Panc1 (cell line): ENCODE data around the genes GGA1 and ANKRD54.

DNA sequence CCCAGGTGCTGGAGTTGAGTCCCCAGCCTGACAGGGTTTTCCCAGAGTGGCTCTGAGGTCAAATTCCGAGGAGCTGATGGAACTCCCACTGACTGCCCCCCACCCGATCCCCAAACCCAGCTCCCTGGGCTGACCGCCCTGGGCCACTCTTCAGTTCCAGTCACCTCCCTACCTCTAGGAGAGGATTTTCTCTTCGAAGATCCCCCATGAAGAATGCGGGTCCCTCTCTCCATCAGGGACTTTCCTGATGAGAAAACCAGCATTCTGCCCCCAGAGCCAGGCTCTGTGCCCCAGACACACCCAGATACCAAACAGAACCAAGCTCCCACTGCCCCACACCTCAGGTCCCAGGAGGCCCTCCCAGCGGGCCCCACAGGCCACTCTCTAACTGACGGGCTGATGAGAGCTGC, 12.1 kb upstream of the RAC2 start:
- RRBS, 2 experiments = no CpG with 5 or more reads among the region's 7 CpGs

- RRBS, 2 experiments = no CpG with 5 or more reads among the region's 34 CpGs
These were observed 15.0 kb upstream of the CYTH4 start for GRCh38 chr22:37267026-37267893.

DNA sequence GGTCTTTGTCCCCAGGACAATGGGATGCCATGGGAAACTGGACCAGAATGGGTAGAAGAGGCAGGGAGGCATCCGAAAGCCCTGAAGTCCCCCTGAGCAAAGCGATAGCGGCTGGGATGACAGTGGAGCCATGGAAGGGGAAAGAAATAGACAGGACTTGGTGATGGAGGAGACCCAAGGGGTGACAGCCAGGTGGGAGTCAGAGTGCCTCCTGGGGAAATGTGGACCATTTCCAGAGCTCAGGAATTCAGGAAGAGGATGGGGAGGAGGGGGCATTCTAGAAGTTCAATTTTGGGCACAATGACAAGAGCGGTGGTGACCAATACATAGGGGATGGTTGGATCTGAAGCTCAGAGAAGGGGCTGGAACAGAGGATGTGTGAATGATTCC, 4.5 kb downstream of the CYTH4 start:
- RRBS, 2 experiments = no CpG with 5 or more reads among the region's 4 CpGs

- RRBS, 2 experiments = 98% methylated on average over 4 of the region's 29 CpGs; no CpG with 5 or more reads in 1 of the 2 experiments
These were observed 20.4 kb downstream of the CYTH4 start for GRCh38 chr22:37302381-37303382.

DNA sequence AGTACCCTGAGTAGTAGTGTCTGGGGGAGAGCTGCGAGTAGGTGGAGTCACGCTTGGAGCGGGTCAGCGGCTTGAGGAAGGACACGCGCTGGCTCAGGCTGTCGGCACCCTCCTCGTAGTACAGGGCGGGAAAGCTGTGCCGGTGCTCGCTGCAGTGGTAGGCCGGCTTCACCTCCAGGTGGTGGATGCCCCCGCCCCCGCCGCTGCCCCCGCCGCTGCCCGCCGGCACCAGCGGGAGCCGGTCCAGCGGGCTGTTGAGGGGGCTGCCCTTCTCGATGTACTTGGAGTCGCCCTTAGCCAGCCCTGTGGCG, 54.1 kb downstream of the ELFN2 start:
- RRBS, 2 experiments = 85 to 87% methylated on average over 7 to 13 of the region's 25 CpGs

- RRBS, 2 experiments = 11 to 27% methylated on average over 7 to 10 of the region's 28 CpGs
These were observed 15.3 kb upstream of the MFNG start for GRCh38 chr22:37501146-37502267.

DNA sequence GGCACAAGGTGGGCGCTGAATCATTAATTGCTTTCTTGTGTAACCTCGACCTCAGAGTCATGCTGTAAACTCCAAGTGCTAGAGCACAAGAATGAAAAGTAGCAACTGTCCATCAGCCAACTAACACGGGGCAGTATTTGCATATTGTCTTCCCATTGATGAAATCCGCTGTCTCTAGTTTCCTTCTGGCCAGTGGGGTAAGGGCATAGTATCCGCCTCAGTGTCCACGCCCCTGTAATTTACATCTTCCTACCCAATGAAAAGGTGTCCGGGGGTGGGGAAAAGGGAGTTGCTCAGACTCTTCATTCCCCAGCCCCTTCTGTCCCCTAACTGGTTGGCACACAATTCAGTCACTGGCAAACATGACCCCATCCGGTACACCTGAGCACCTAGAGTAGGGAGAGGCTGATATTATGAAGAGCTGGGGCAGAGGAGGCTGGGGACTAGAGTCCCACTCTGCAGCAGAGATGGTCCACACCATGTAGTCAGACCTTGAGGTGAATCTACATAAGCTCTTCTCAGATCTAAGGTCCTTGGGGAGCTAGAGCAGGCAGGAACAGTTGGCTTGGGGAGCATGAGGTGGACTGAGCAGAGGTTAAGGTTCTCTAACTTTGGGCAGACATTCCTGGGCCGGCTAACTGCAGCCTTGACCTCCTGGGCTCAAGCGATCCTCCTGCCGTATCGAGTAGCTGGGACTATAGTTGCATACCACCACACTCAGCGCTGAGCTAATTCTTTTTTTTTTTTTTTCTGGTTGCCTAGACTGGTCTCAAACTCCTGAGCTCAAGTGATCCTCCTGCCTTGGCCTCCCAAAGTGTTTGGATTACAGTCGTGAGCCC, 6.8 kb upstream of the GGA1 start:
- RRBS, 2 experiments = 77 to 100% methylated on average over 1 to 2 of the region's 14 CpGs

DNA sequence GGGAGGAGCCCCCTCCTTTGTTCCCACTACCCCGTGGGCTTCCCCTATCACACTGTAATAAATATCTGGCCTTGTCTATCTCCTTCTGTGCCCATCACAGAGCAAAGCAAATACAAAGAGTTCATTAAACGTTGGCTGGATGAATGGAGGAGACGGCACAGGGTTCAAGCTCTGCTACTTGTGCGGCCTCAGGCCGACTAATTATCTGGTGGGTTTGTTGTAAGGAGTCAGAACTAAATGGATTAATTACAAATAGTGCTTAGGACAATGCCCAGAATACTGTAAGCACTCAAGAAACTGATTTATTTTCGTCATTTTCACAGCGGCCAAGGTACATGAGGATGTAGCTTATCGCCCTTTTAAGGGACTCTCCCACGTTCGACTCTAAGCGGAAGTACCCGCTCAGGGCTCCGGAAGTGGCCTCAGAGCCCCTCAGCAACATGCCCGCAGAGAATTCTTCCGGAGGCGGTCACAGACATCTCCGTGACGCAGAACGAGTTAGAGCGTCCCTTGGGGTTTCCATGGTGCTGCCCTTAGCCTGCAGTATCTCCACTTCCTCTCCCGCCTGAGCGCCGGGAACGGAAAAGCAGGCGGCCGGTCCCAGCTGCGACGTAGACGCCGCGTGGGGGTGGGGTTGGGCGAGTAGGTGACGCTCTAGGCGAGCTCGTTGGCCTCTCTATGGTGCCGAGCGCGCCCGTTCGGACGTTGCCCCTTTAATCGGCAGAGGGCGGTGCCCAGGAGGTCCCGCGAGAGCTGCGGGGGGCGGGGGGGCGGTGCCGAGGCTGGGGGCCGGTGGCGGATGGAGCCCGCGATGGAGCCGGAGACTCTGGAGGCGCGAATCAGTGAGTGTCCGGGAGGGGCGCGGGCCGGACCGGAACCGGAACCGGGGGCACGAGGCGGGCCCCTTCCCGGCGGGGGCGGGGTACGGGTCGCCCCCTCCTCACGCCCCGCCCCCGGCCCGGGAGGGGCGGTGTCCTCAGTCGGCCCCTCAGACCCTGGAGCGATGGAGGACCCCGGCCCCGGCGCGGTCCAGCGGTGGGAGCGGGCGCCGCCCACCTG, at the start of gene GGA1:
TSS of gene GGA1 (plus strand) at position 773 of the 1,059 bp plus-strand sequence.
- RRBS, 2 experiments = 2 to 5% methylated on average over 21 of the region's 85 CpGs

DNA sequence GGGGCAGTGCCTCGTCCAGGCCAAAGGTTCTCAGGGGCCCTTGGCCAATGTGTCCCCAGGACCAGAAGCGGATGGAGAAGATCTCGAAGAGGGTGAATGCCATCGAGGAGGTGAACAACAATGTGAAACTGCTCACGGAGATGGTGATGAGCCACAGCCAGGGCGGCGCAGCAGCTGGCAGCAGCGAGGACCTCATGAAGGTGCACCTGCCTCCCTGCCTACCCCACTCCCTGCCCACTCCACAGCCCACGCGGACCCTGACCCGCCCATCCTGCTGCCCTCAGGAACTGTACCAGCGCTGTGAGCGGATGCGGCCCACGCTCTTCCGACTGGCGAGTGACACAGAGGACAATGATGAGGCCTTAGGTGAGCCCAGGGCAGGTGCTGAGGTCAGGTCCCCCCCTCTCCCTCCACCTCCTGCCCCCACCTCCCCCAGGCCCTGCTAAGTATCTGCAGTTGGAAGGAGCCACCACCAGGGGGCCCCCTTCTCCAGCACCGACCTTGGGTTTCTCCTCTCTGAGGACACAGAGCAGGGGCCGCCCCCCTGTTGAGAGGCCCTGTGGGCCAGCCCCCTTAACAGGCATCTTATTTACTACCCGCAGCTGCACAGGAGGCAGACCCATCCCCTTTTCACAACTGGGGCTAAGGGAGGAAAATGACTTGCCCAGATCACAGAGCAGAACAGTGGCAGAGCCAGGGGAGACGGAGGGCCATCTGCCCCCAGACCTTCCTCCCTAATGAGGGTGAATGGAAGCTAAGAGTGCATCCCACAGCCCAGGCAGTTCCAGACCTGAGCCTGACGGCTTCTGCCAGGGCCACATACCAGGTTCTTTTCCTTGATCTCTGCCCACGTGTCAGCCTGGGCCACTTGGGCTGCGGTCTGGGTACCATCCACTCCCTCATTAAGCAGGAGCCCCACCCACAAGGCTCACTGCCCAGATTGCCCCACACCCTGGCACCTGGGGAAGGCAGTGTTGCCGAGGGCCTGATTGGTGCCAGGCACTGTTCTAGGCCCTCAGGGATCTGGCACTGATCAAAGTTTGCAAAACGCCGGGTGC, 15.0 kb downstream of the GGA1 start:
- RRBS, 2 experiments = no CpG with 5 or more reads among the region's 27 CpGs

- RRBS, 2 experiments = no CpG with 5 or more reads among the region's 6 CpGs
These were observed 2.9 kb upstream of the SH3BP1 start for GRCh38 chr22:37636296-37637162.

GRCh38 chr22:37654880-37655608, 3.5 kb upstream of the PDXP start:
- RRBS, 2 experiments = 84% methylated on average over 3 of the region's 27 CpGs; no CpG with 5 or more reads in 1 of the 2 experiments

DNA sequence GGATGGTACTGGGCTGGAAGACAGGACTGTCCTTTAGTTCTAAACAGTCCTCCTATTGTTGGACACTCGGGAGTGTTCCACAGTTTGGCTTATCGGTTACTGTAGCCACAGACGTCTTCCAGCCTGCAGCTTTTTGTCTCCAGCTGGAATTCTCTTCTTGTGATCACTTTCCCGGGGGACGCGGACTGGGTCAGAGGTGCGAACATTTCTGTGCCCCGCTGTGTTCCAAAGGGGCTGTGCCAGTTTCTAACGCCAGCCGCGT, 6.2 kb downstream of the PDXP start:
- RRBS, 2 experiments = no CpG with 5 or more reads among the region's 11 CpGs

DNA sequence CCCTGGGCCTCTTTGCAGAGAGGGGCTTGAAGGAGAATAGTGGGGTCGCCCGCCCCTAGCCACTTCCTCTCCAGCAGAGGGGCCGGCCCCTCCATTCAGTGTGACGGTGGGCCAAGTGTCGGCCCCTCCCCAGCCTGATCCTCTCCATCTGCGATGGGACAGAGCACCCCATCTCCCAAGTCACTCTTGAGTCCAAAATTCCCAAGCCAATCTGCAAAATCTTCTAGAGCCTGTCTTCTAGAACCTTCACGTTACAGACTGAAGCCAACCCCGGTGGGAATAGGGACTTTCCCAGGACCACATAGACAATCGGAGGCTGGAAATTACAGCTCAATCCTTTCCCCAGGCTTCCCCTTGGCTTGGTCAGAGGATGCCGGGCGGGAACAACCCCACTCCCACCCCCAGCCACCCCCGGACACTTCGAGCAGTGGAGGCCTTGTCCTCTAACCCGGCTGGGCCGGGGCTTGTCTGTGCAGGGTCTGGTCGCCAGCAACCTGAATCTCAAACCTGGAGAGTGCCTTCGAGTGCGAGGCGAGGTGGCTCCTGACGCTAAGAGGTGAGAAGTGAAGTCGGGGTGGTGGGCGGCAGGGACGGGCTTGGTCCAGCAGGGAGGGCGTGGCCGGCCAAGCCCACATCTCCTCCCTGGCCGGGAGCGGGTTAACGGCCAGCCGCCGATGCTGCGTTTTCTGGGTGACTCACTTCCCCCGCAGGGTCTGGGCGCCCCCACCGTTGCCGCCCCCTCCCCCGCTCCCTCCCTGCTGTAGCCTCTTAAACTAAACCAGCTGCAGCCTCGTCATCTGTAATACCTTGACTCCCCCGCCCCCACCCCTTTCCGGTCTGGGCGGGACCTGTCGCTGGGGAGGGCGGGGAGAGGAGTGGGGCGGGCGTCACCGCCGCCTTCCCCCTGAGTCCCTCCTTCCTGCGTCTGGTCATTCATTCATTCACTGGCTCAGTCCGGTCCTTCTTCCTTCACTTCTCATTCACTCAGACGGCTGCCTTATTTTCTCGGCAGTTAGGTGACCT, 1.4 kb downstream of the LGALS1 start:
- RRBS, 2 experiments = 0 to 14% methylated on average over 3 to 5 of the region's 50 CpGs

- RRBS, 2 experiments = no CpG with 5 or more reads among the region's 31 CpGs
These were observed 42.4 kb downstream of the TRIOBP start for GRCh38 chr22:37739035-37739909.

DNA sequence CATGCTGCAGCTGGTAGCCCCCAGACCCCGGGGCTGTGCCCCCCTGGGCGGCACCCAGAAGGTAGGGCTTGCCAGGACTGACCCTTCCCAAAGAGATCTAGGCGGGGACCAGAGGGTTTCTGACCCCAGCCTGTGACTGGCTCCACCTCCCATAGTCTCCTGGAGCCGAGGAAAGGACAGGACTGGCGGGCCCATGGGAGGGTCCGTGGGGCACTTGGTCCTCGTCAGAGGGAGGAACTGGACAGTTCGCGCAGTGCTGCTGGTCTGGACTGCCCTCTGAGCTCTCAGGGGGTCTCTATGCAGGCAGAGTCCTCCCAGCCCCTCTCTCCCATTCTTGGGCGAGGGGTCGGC, 53.9 kb upstream of the H1-0 start:
- RRBS, 2 experiments = no CpG with 5 or more reads among the region's 11 CpGs

GRCh38 chr22:37772362-37772784, 32.7 kb upstream of the H1-0 start:
- RRBS, 2 experiments = no CpG with 5 or more reads among the region's 18 CpGs

DNA sequence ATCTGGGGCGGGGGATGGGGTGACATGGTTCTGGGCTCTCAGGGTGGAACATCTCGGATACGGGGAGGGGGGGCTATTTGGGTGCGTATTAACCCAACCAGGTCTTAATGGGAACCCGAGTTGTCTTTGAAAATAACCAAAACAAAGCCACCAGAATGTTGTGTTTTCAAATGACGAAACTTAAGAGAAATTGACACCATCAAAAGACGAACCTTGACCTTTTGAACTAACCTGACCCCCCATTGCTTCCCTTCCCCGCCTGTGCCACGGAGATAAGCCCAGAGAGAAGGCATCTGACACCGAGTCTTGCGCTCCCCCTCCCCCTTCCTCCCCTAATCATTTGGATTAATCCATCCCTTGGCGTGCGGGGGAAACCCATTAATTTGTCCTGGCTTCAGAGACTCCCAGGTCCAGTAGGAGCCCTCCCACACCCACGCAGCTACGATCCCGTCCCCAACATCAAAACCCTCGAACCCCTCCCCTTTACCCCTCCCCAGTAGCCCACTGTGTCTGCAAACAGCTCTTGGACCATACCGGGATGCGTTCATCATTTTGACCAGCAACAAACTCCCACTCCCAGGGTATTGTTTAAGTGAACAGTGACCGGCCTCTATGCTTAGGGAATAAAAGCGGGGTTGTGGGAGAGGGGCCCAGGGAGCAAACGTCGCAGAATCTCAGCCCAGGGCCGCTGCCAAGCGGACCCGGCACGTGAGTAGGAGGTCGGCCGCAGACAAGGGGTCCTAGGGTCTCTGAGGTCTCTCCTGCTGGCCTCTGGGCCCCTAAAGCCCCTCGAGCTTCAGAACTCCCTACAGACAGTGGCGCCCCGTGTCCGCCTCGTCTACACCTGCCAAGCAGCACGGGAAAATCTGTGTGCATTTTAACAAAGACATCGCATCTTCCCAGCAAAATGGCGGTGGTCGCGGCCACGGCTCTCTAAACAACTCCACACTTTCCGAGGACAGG, 1.6 kb upstream of the H1-0 start:
- RRBS, 2 experiments = 17 to 36% methylated on average over 7 of the region's 41 CpGs

GRCh38 chr22:37804384-37804829, 622 bp upstream of the H1-0 start:
- RRBS, 2 experiments = under 1 to 6% methylated on average over 7 of the region's 27 CpGs

DNA sequence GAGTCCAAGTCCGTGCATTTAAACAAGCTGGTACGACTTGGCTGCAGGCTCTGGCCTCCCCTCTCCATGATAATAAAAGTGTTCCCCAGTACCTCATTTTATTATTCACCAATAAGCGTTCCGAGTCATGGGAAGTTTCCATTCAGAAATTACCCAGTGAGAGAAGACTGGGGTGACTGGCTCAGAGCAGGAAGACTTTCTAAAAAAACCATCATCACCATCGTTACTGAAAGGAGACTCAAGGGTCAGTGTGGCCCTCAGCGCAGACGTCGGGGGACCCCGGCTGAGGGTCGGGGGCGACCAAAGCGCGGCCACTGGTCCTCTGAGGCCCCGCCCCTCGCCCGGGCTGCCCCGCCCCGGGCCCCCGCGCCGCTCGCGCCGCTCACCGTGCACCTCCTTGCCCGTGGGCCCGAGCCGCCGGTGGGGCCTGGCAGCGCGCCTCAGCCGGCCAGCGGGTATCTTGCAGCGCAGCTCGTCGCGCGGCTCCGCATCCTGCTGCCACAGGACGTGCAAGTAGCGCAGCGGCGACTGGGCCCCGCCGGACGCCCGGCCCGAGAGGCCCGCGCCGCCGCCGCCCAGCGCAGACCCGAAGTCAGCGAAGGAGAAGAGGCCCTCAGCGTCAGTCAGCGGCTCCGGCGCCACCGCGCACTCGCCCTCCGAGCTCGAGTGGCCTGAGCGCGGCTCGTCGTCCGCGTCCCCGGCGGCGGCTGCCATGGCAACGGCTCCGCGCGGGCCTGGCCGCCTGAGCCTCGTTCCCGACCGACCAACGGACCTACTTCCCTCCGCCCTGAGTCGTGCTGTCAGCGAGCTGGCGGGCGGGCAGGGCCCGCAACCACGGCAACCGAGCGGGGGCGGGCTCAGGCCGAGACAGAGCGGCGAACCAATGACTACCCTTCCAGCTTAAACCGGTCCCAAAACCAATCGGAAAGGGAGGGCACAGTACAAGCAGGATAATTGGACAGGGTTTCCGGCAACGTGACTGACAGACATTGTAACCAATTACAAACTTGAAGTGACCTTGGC, at the start of gene ANKRD54:
TSS of gene ANKRD54 (minus strand) at position 810 of the 1,023 bp plus-strand sequence.
- RRBS, 2 experiments = 1 to 4% methylated on average over 58 of the region's 100 CpGs

DNA sequence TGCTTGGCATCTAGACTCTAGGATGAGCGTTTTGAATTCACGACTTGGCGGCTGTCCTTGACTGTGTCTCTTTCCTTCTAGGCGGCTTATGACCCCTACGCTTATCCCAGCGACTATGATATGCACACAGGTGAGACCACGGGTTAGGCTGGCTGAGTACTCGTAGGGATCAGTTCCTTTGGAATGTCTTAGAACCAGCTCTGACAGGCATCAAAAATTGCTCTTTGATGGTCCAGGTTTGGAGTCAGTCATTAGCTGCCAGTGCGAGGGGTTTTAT, 653 bp downstream of the EIF3L start:
- RRBS, 2 experiments = no CpG with 5 or more reads among the region's 9 CpGs